ENCODE data around the genes PAICS, SPINK2 and REST.

DNA sequence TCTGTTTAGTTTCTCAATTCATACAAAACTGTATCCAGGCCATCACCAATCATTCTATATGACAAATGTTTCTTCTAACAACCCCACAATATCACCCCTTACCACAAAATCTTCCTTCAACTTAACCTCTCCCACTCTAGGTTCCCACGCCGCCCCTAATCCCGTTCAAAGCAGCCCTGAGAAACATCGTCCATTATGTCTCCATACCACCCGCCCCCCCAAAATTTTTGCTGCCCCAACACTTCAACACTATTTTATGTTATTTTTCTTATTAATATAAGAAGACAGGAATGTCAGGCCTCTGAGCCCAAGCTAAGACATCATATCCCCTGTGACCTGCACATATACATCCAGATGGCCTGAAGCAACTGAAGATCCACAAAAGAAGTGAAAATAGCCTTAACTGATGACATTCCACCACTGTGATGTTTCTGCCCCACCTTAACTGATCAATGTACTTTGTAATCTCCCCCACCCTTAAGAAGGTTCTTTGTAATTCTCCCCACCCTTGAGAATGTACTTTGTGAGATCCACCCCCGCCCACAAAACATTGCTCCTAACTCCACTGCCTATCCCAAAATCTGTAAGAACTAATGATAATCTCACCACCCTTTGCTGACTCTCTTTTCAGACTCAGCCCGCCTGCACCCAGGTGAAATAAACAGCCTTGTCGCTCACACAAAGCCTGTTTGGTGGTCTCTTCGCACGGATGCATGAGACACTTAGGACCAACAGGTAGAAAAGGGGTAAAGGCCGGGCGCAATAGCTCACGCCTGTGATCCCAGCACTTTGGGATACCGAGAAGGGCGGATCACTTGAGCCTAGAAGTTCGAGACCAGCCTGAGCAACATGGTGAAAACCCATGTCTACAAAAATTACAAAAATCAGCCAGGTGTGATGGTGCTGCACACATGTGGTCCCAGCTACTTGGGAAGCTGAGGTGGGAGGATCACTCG lies 39.3 kb downstream of the CHIC2 start:
- PRO-cap = no peak

- PRO-cap = no peak
Measured at GRCh38 chr4:54091158-54091536, 8.8 kb upstream of the GSX2 start.

DNA sequence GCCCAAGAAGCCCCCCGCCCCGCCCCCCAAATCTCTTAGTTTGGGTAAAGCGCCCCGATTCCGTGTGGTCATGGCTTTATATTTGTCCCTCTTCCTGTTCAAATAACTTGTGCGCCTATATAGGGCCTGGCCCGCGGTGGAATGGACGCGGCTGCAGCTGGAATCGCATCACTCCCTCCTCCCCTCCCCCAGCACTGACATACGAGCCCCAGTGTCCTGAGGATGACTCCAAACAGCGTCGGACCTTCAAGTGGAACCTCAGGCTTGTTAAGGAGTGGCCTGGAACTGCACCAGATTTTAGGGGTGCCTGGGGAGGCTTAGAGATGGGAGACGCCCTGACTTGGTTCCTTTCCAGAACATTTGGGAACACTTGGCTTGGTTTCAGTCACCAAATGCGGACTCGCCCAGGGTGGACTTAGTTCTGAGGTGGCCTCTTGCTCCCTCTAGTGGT lies 11.5 kb upstream of the PDGFRA start:
- PRO-cap = no peak

- PRO-cap = no peak
Measured at GRCh38 chr4:54225842-54226439, 3.2 kb upstream of the PDGFRA start.

DNA sequence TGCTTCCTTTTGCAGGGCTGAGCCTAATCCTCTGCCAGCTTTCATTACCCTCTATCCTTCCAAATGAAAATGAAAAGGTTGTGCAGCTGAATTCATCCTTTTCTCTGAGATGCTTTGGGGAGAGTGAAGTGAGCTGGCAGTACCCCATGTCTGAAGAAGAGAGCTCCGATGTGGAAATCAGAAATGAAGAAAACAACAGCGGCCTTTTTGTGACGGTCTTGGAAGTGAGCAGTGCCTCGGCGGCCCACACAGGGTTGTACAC lies 31.9 kb downstream of the PDGFRA start:
- PRO-cap = no peak

- PRO-cap = no peak
Measured at GRCh38 chr4:54325894-54326093, 96.7 kb downstream of the PDGFRA start.

DNA sequence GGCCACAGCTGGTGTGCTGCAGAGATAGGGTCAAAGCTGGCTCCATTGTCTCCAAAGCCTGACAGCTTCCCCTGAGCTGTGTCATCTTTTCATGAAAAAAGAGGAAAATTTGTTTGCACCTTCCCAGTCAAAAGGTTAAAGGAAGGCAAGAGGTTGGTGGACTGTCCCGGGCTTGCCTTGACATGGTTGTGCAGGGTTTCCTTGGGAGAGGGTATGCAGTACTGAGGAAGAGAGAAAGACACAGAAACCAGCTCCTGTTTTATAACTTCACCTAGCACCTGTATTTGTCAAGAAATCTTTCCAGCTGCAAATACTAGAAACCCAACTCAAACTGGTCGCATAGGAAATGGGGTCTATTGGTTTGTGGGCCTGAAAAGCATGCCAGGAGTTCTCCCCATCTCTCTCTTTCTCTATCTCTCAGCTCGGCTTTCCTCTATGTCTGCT lies 160.1 kb upstream of the KIT start:
- PRO-cap = no peak

DNA sequence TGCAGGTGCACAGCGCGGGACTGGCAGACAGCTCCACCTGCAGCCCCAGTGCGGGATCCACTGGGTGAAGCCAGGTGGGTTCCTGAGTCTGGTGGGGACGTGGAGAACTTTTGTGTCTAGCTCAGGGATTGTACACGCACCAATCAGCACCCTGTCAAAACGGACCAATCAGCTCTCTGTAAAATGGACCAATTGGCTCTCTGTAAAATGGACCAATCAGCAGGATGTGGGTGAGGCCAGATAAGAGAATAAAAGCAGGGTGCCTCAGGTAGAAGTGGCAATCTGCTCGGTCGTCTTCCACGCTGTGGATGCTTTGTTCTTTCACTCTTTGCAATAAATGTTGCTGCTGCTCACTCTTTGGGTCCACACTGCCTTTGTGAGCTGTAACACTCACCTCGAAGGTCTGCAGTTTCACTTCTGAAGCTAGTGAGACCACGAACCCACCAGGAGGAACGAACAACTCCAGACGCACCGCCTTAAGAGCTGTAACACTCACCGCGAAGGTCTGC lies 24.8 kb upstream of the KIT start:
- PRO-cap = no peak

GRCh38 chr4:54659471-54660218 lies 1.9 kb downstream of the KIT start:
- PRO-cap = no peak

GRCh38 chr4:55078838-55079548 lies 46.4 kb downstream of the KDR start:
- PRO-cap = no peak

GRCh38 chr4:55123637-55124279 lies 1.6 kb downstream of the KDR start:
- PRO-cap = no peak

- PRO-cap = no peak
Measured at GRCh38 chr4:55270031-55270344, 76.1 kb upstream of the SRD5A3 start.

- PRO-cap = no peak
Measured at GRCh38 chr4:56313978-56314562, 73.2 kb downstream of the AASDH start.

DNA sequence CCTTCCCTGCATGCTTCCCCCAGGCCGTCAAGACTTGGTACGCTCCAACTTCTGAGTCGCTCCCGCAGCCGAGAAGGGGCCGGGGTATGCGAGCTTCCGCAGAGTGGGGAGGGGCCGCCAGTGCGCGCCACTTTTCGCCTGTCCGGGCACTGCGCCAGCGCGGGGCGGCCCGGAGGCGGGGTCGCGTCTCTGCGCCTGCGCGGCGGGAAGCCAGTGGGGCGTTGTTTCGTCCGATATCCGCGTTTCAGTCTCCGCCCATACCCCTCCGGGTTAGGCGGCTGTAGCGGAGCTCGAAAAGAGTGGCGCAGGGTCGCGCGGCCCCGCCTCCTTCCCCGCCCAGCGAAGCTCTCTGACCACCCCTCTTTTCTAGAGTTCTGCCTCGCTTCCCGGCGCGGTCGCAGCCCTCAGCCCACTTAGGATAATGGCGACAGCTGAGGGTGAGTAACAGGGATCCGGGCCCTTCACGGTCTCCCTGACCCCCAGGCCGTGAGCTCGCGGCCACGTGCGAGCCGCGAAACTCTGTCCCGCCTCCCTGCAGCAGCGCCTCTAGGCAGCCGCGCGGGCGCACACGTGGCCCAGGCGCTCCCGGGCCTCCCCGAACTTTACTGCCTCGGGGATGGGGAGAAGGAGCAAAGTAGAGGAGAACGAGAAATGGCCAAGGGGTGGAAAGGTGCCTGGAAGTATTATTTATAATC lies at the start of gene PAICS:
Gene PAICS, plus strand, starts transcription at position 369 of the 695 bp plus-strand sequence.
- PRO-cap = no peak

GRCh38 chr4:56703693-56703989 lies 22.5 kb upstream of the HOPX start:
- PRO-cap = no peak

GRCh38 chr4:56821193-56821920 lies at the start of gene SPINK2:
Gene SPINK2, minus strand, starts transcription at chr4:56821701.
- PRO-cap = no peak

DNA sequence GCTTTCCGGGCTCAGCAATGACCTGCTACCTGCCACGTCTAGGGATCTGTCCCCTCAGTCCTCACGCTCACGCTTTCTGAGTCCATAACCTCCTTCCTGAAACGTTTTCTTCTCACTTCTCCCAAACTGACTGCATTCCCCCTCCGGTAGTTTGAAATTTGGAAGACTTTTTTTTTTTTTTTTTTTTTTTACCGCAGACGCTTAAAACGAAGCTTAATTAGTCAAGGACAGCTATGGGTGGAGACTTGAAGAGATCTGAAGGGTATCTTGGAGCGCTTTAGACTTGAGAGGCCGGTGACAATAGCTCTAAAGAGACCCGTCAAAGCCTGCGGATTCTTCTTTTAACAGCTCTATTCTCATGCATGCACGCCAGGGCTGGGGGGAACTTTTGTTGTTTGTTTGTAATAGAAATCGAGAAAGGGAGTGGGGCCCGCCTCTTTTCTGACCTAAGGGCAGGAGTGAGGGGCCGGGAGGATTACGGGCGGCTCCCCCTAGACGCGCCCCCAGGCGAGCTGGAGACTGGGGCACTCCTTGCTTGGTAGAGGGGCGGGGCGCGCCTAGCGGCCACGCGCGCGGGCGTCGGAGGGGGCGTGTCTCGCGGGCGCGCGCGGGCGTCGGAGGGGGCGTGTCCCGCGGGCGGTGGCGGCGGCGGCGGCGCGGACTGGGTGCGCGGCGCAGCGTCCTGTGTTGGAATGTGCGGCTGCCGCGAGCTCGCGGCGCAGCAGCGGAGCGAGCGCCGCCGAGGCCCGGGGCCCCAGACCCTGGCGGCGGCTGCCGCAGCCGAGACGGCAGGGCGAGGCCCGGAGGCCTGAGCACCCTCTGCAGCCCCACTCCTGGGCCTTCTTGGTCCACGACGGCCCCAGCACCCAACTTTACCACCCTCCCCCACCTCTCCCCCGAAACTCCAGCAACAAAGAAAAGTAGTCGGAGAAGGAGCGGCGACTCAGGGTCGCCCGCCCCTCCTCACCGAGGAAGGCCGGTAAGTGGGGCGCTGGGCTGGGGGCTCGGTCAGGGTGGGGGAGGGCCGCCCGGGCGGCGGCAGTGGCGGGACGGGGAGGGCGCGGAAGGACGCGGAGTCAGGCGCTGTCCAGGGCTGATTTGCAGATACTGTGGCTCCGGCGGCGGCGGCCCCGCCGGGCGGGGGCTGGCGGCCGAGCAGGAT lies at the start of gene REST:
Gene REST, plus strand, starts transcription at position 666 of the 1,162 bp plus-strand sequence.
- PRO-cap = unidirectional peak, plus-strand start at position 687 of the sequence

DNA sequence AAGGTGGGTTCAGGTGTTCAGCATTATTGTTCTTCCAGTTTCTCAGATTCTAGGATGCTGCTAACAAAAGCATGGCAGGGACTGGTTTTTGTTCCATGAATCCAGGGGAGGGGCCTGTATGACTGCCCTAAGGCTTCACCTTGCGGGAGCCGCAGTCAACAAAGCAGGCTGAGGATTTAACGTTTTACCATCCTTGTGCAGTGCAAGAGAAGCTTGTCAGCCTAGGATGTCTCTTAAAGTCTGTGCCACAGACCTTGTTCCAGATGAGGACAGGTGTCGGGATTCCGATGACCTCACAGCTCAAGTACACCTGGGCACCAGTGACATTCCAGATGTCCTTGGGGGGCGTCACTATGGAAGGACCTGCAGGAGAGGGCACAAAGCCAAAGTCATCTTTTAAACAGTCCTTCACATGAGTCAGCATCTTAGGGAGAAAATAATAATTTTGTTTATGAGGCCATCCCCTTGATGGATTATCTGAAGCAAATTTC lies 61.9 kb downstream of the POLR2B start:
- PRO-cap = no peak

- PRO-cap = no peak
Measured at GRCh38 chr4:57076055-57076738, 34.0 kb downstream of the IGFBP7 start.

- PRO-cap = no peak
Measured at GRCh38 chr4:57080597-57081208, 29.5 kb downstream of the IGFBP7 start.

Data from neutrophil (primary cell).